Breast (tissue), 4 donors: ENCODE data around the genes NNT and PARP8.

- PRO-cap, 3 experiments = no peak in any of the 3 experiments
- RRBS = no CpG with 5 or more reads among the region's 4 CpGs
Measured at GRCh38 chr5:42586508-42587022, 163.3 kb downstream of the GHR start.

DNA sequence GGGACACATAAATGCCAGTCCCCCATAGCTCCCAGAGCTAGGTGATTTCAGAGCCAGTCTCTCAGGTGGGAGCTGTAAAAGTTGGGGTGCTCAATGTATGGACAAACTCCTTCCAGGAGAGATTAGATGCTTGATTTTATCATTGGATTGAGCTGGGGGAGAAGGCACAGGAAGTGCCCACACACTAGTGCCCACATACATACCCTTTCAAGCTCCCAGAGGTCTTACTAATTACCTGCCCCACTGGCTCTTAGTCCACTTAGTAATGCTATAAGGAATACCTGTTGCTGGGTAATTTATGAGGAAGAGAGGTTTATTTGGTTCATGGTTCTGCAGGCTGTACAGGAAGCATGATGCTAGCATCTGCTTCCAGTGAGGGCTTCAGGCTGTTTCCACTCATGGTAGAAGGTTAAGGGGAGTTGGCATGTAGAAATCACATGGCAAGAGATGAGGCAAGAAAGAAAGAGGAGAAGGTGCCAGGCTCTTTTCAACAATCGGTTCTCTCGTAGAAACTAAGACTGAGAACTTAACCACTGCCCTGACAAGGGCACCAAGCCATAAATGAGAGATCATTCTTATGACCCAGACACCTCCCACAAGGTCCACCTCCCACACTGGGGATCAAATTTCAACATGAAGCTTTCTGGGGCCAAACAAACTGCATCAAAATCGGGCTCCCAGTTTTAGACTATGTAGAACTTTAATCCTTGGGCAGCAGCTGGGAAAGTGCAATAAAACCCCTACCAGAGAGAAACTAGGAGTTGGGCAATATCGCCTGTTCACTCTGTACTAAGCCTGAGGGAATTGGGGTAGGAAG lies 150.4 kb upstream of the CCDC152 start:
- PRO-cap, 3 experiments = no peak in any of the 3 experiments
- RRBS = no CpG with 5 or more reads among the region's 4 CpGs

- PRO-cap, 3 experiments = no peak in any of the 3 experiments
- RRBS = no CpG with 5 or more reads among the region's 2 CpGs
Measured at GRCh38 chr5:42875603-42876087, 64.0 kb upstream of the SELENOP start.

DNA sequence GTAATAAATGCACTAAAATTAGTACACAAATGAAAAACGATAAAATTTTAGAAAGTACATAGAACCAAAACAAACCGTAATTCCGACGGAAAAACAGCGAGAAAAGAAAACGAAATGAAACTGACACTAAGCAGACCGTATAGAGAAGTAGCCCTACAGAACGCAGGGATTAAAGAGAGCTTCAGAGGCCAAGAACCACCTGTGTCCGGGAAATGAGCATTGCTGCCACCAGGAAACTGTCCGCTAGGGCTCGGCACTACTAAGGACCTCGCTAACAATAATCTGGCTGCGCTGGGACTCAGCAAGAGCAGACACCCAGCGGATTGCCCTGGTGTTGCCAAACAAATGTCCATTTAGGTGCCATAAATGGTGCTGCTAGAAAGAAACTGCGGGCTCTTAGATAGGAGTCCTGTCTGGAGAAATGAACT lies 90.9 kb downstream of the ANXA2R start:
- PRO-cap, 3 experiments = no peak in any of the 3 experiments
- RRBS = no CpG with 5 or more reads among the region's 15 CpGs

GRCh38 chr5:43019223-43019957 lies 20.7 kb downstream of the ANXA2R start:
- PRO-cap, 3 experiments = peak in 2 of 3 experiments; most common plus-strand start chr5:43019816 (in 2); most common minus-strand start chr5:43019621 (in 1)
- RRBS = no CpG with 5 or more reads among the region's 28 CpGs

GRCh38 chr5:43039302-43040256 lies 540 bp downstream of the ANXA2R start:
- PRO-cap, 3 experiments = peak in 3 of 3 experiments; most common plus-strand start chr5:43039554 (in 1); most common minus-strand start chr5:43040093 (in 3)
- RRBS = 5% methylated on average over 8 of the region's 37 CpGs

GRCh38 chr5:43066852-43067994 lies 27.1 kb upstream of the ANXA2R start:
- PRO-cap, 3 experiments = peak in 3 of 3 experiments; most common plus-strand start chr5:43067566 (in 3); most common minus-strand start chr5:43066912 (in 3)
- RRBS = 1% methylated on average over 5 of the region's 44 CpGs

DNA sequence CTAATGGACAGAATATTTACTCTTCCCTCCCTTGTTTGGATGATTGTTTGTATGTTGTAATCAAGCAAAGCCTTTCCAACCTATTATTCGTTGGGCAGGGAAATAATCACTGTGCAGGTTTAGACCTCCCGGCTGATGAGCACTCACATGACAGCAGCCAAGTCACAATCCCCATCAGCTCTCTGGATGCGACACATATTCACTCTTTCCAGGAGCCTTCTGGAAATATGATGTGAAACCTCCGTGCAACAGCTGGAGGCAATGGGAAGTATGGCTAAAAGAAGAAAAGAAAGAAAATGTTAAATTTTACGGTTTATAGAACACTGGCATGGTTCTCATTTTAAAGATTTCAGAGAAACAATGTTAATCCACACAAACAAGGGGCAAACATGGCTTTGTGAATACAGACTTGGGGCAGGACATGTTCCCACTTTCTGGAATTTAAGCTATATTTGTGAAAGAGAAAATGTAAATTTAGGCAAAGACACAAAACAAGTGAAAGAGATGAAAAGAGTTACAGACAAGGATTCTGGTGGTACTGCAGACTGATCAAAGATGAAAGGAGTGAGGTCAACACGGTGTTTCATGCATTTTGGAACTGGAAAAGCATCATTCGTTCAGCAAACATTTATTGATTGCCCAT lies 23.9 kb downstream of the CCL28 start:
- PRO-cap, 3 experiments = no peak in any of the 3 experiments
- RRBS = no CpG with 5 or more reads among the region's 7 CpGs

- PRO-cap, 3 experiments = no peak in any of the 3 experiments
- RRBS = no CpG with 5 or more reads among the region's 4 CpGs
Measured at GRCh38 chr5:43411294-43411979, 754 bp downstream of the CCL28 start.

DNA sequence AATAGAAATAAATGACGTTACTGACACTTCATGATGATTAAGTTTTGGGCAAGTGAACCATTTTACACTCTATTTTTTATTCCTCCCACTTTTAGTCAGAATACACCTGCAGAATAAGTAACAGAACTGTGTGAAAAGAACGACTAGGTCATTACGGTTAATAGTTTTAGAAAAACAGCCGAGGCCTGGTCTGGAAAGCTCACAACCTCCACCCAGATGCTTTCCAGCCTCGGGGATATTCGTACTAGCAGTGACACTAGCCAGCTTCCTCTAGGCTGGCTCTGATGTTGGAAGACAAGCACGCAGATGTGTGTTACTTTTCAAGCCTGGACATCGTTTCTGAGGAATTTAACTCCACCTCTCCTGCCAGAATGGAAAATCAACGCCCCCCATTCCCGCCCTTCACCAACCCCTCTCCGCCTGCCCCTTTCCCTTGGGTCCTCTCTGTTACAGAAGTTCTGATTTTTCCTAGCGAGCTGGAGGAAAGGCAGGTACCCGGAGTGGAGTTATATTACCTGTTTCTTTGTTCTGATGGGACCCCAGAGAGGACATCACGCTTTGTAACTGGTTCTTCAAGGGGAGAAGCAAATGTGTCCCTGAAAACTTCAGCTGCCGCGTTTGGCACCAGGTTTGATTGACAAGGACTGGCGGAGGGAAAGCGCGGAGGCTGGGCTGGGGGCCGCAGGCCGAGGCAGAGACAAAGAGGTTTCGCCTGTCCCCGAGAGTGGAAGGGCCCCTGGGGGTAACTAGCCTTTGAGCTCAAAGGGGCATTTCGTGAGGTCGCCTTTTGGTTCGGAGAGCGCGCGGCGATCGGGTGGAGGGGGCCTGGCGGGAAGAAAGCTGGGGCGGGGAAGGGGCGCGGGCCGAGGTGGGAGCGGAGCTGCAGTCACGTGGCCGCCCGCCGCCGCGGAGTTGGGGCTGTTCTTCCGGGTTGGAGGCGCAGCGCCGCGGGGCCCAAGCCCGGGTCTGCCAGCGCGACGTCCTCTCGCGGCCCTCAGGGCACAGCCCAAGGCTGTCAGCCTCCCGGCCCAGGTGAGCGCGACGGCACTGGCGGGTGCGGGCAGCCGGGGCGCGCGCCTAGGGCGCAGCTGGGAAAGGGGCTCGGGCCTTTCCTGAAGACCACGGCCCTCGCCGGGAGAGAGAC lies at the start of gene NNT:
NNT (plus strand) TSS at position 918 of the 1,144 bp plus-strand sequence.
- PRO-cap, 3 experiments = peak in 3 of 3 experiments; most common plus-strand start position 273 of the sequence (in 2); most common minus-strand start position 341 of the sequence (in 3)
- RRBS = 2% methylated on average over 21 of the region's 69 CpGs

DNA sequence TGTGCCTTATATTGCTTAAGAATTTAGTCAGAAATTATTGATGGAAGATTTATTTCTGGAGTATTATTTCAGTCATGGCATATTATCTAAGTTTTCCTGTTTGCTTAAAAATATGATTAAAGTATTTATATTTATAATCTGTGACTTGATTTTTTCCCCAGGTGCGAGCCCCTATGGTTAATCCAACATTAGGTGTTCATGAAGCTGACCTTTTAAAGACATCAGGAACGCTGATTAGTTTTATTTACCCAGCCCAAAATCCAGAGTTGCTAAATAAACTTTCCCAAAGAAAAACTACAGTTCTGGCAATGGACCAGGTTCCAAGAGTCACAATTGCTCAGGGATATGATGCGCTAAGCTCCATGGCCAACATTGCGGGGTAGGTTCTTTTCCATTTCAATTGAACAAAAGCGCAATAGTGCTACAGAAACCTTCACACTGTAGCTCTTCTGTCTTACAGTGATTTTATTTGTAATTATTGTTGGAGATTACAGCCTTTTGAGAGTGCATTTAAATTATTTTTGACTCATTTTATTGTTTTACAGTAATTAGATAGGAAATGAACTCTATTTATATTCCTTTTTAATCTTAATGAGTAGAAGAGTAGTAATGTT lies 12.8 kb downstream of the NNT start:
- PRO-cap, 3 experiments = no peak in any of the 3 experiments
- RRBS = no CpG with 5 or more reads among the region's 5 CpGs

- PRO-cap, 3 experiments = no peak in any of the 3 experiments
- RRBS = no CpG with 5 or more reads among the region's 4 CpGs
Measured at GRCh38 chr5:45447423-45447793, 248.8 kb downstream of the HCN1 start.

- PRO-cap, 3 experiments = peak in 3 of 3 experiments; most common plus-strand start chr5:50666967 (in 3); most common minus-strand start chr5:50666828 (in 2)
- RRBS = 2% methylated on average over 13 of the region's 72 CpGs
Measured at GRCh38 chr5:50666225-50667130, at the start of gene PARP8. TSS of gene PARP8 (plus strand) at chr5:50666637.

DNA sequence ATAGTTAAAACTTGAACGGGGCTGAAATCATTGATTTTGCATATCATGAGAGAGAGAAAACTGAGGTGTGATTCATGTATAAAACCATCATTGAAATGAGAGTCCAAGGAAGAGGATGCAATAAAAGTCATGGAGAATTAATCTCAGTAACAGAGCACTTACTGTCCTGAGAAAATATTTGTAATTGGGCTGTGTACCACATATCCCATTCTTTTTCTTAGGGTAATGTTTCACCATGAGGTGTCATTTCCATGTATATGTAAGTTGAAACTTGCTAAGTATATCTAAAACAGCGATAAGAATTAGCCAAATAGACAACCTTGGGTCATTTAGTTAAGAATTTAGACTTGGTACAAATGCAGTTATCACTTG lies 174.2 kb downstream of the PARP8 start:
- PRO-cap, 3 experiments = no peak in any of the 3 experiments
- RRBS = no CpG with 5 or more reads among the region's 2 CpGs

GRCh38 chr5:50860688-50860995 lies 194.2 kb downstream of the PARP8 start:
- PRO-cap, 3 experiments = no peak in any of the 3 experiments
- RRBS = no CpG with 5 or more reads among the region's 2 CpGs

DNA sequence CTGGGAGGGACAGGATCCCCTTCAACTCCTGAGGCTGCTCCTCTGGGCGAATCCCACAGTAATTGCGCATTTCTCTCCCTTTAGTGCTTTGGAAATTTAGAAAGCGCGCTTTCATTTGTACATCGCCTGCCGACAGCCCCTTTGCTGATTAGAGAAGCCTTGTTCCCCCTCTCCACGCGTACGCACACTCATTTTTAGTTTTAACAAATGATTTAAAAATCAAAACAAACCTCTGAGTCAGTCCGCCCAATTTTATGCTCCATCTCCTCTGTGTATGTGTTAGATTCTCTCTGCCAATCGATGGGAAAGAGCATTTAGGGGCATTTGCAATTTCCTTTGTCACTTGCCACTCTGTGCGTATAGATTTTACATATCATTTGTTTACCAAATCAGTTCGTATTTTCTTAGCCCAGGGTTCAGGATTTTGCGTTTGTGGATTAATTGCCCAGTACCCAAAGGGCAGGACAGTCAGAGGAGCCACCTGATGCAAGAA lies 303.6 kb downstream of the PARP8 start:
- PRO-cap, 3 experiments = no peak in any of the 3 experiments
- RRBS = no CpG with 5 or more reads among the region's 14 CpGs

GRCh38 chr5:52424529-52424855 lies 363.2 kb upstream of the ITGA1 start:
- PRO-cap, 3 experiments = no peak in any of the 3 experiments
- RRBS = no CpG with 5 or more reads among the region's 3 CpGs

DNA sequence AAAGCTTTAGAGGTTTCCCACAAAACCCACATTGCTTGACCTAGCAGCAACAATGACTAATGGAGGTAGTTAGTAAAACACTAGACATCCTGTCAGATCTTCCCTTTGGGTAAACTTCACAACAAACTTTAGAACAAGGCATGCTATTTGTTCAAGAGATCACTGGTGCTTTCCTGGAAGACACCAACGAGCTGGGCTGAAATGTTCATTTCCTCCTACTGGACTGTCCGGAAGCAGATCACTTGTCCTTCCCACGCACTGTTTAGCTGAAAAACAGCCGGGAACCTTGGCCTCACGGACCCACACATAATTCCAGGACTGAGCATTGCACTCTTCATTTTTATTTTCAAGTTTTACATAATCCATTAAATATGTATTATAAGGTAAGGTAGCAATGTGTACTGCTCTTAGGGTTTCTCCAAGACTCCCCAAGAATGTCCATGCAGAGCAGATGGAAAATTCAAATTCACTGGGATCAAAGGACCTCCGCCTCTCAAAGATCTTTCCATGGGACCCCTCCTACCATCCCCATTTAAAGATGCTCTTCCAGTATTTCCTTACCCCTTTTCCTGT lies 78.0 kb upstream of the ITGA1 start:
- PRO-cap, 3 experiments = no peak in any of the 3 experiments
- RRBS = 40% methylated on average over 1 of the region's 6 CpGs

DNA sequence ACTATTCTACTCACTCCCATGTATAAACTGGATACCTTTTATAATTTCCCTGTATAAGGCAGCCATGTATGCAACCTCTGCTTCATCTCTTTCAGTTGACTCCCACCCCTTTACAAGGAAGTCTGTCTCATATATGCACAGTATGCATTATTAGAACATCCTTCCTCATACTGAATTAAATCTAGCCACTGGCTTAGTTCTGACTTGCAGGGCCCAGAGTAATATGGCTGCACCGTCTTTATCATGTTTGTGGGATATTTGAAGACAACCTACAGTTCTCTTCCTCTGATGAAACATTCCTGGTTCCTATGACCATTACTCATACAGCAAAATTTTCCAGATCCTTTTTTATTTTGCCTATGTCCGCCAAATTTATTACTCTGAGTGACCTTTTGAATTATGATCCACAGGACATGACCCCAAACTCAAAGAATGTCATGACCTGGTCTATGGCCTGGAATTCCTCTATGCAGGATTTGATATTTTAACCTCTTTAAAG lies 76.6 kb upstream of the ITGA1 start:
- PRO-cap, 3 experiments = no peak in any of the 3 experiments
- RRBS = no CpG with 5 or more reads among the region's 2 CpGs

DNA sequence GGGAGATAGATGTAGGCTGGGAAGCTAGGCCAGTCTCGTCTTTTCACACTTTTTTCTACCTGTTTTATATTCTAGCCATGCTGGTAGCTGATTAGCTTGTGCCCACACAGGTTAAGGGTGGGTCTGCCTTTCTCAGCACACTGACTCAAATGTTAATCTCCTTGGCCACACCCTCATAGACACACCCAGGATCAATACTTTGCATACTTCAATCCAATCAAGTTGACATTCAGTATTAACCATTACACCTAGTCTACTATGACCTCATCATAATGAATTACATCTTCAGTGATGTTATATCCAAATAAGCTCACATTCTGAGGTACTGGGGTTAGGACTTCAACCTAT lies 42.3 kb upstream of the ITGA1 start:
- PRO-cap, 3 experiments = no peak in any of the 3 experiments
- RRBS = no CpG with 5 or more reads among the region's 1 CpG